Cardiac muscle cell (in vitro differentiated cells and primary cell): ENCODE data around the gene CENPP.

- RAMPAGE, long total RNA: no peak
- RRBS: no CpG with 5 or more reads among the region's 3 CpGs
Observed at GRCh38 chr9:90089154-90089495, 484.3 kb downstream of the GADD45G start.

DNA sequence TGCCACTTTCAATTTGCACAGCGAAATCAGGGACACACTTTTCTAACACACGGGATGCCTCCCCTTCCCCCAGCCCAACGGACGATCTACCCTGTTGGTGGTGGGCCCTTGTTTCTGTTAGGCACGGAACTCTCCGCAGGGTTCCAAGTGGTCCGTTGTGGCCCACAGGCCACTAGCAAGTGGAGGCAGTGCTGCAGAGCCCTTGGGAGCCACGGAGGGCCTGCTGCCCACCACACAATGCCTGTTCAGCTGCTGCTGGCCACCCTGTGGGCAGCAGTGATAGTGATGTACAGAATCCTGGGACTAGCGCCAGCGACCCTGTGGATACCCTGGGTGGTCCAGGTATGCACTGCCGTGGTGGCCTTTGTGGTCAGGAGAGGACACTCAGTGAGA lies 58.9 kb downstream of the DIRAS2 start:
- RAMPAGE, long total RNA: no peak
- RRBS: no CpG with 5 or more reads among the region's 11 CpGs

DNA sequence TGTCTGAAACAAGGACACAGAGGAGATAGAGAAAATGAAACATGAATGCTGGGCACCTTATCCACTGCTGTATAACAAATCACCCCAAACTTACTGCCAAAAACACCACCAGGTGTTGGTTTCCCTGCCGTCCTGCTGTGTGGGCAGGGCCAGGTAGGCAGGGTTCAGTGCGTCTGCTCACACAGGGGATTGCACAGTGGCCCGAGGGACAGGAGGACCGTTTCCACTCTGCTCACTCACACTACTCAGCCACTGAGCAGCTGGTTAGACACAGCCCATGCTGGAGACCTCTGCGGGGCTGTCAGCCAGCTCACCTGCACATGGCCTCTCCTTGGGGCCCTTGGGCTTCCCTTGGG lies 78.9 kb downstream of the SYK start:
- RAMPAGE, long total RNA: no peak
- RRBS: no CpG with 5 or more reads among the region's 5 CpGs

- RAMPAGE, long total RNA: no peak
- RRBS: no CpG with 5 or more reads among the region's 13 CpGs
Observed at GRCh38 chr9:90889986-90890688, 88.5 kb downstream of the SYK start.

DNA sequence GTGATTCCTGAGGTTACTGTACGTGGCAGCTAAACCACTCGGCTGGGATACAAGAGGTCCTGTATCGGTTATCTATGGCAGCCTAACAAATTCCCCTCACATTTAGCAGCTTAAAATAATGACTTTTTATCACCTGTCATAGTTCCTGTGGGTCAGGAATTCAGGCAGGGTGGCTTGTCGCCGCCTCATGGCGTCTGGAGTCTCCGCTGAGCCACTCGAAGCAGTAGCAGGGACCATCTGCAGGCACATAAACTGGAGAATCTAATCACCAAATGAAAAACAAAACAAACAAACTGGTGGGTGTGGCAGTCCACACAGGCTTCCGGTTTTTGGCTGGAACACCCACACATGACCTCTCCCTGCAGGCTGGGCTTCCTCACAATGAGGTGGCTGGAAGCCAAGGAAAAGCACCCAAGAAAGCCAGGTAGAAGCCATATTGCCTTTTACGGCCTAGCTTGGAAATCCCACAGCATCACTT lies 196.9 kb downstream of the SYK start:
- RAMPAGE, long total RNA: no peak
- RRBS: no CpG with 5 or more reads among the region's 10 CpGs

- RAMPAGE, long total RNA: no peak
- RRBS: no CpG with 5 or more reads among the region's 25 CpGs
Observed at GRCh38 chr9:91042822-91044031, 241.6 kb downstream of the SYK start.

DNA sequence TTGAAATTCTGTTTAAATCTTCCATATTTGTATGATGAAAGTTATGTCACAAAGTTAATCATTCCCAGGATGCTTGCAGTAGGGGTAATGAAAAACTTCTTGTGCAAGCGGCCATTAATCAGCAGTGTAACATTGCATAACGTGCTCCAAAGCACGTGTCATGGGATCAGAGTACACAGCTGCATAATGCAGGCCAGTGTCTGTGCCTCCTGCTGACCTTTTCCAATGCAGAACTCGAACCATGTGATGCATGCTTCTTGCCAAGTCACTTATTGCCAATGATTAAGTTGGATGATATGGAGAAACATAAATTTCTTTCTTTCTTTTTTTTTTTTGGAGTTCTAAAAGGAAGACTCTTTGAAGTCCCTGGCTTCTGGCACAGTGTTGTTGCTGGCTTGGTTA lies 164.5 kb downstream of the AUH start:
- RAMPAGE, long total RNA: no peak
- RRBS: no CpG with 5 or more reads among the region's 4 CpGs

GRCh38 chr9:91300159-91300661 lies 61.5 kb downstream of the AUH start:
- RAMPAGE, long total RNA: no peak

- RAMPAGE, long total RNA: no peak
- RRBS: no CpG with 5 or more reads among the region's 2 CpGs
Observed at GRCh38 chr9:91517608-91517816, 93.9 kb upstream of the NFIL3 start.

- RAMPAGE, long total RNA: no peak
- RRBS: no CpG with 5 or more reads among the region's 16 CpGs
Observed at GRCh38 chr9:91843577-91844123, 106.4 kb downstream of the ROR2 start.

GRCh38 chr9:91905898-91906554 lies 44.0 kb downstream of the ROR2 start:
- RAMPAGE, long total RNA: no peak
- RRBS: no CpG with 5 or more reads among the region's 12 CpGs

- RAMPAGE, long total RNA: no peak
- RRBS: no CpG with 5 or more reads among the region's 16 CpGs
Observed at GRCh38 chr9:92035553-92036577, 79.3 kb downstream of the SPTLC1 start.

- RAMPAGE, long total RNA: no peak
- RRBS: 2% methylated on average over 28 of the region's 57 CpGs
Observed at GRCh38 chr9:92325758-92326458, at the start of gene CENPP. CENPP (plus strand) TSS chr9:92325953.

DNA sequence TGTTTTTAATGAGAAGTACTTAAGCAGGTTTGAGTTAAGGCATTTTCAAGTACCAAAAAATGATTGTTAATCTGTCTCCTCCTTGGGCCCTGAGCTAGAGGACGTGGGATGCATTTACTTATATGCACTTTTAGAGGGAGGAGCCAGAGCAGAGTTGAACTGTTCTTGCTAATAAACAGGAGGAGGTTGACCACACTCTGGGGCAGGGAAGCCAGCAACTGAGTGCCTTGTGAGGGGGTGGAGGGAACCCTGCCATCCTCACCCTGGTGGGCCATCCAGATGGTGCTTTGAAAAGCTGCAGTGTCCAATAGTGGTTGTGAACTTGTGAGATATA lies 5.8 kb upstream of the OGN start:
- RAMPAGE, long total RNA: no peak
- RRBS: no CpG with 5 or more reads among the region's 1 CpG

DNA sequence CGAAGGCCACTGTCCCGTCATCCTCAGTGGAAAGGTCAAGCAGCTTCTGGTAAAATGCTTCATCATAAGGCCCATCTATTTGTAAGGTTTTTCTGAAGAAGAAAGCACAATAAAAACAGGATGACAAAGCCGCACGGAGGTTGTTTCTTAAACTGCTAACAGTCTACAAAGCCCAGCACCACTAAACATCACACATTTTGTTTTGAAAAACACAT lies 35.6 kb downstream of the IPPK start:
- RAMPAGE, long total RNA: no peak
- RRBS: no CpG with 5 or more reads among the region's 4 CpGs

GRCh38 chr9:92760200-92760633 lies 4.4 kb downstream of the BICD2 start:
- RAMPAGE, long total RNA: no peak
- RRBS: no CpG with 5 or more reads among the region's 7 CpGs

DNA sequence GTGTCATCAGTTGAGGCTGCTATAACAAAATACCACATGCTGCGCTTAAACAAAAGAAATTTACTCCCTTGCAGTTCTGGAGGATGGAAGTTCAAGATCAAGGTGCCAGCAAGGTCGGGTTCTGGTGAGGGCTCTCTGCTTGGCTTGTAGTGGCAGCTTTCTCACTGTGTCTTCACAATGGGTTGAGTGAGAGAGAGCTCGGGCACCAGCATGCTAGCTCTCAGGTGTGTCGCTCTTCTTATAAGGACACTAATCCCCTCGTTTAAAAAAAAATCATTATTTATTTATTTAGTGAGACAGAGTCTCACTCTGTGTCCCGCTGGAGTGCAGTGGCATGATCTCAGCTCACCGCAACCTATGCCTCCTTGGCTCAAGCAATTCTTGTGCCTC lies 25.1 kb upstream of the BICD2 start:
- RAMPAGE, long total RNA: no peak
- RRBS: no CpG with 5 or more reads among the region's 7 CpGs

DNA sequence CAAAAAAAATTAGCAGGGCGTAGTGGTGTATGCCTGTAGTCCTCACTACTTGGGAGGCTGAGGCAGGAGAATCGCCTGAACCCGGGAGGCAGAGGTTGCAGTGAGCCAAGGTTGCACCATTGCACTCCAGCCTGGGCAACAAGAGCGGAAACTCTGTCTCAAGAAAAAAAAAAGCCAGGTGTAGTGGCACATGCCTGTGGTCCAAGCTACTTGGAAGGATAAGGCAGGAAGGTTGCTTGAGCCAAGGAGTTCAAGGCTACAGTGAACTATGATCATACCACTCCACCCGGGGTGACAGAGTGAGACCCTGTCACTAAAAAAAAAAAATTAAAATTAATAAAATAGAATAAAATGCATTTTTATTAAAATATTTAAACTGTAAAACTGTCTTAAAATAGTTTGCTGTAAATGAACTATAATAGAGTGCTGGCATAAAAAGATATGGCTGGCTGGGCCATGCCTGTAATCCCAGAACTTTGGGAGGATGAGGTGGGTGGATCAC lies 35.9 kb downstream of the ZNF484 start:
- RAMPAGE, long total RNA: no peak
- RRBS: no CpG with 5 or more reads among the region's 5 CpGs

DNA sequence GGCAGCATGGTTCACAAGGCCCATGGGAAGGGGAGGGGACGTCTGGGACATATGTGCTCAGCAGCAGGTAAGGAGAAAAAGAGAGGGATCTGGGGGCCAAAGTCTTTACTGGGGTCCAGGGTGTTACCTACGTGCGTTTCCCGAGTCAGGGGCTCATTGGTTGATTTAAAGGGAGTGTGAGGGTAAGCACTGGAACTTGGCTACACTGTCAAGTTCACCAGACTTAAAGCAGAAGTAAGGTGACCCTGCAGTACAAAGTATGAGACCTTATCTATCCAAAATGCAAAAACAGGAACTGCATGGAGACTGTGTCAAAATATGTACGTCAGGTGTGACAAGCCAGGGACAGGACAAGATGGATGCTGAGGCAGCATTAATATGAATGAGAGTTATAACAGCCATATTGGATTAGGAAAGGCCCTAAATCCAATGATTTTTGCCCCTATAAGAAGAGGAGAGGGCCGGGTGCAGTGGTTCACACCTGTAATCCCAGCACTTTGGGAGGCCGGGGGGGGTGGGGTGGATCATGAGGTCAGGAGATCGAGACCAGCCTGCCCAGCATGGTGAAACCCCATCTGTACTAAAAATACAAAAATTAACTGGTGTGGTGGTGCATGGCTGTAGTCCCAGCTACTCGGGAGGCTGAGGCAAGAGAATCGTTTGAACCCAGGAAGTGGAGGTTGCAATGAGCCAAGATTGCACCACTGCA lies 15.3 kb upstream of the SUSD3 start:
- RAMPAGE, long total RNA: no peak
- RRBS: no CpG with 5 or more reads among the region's 10 CpGs

DNA sequence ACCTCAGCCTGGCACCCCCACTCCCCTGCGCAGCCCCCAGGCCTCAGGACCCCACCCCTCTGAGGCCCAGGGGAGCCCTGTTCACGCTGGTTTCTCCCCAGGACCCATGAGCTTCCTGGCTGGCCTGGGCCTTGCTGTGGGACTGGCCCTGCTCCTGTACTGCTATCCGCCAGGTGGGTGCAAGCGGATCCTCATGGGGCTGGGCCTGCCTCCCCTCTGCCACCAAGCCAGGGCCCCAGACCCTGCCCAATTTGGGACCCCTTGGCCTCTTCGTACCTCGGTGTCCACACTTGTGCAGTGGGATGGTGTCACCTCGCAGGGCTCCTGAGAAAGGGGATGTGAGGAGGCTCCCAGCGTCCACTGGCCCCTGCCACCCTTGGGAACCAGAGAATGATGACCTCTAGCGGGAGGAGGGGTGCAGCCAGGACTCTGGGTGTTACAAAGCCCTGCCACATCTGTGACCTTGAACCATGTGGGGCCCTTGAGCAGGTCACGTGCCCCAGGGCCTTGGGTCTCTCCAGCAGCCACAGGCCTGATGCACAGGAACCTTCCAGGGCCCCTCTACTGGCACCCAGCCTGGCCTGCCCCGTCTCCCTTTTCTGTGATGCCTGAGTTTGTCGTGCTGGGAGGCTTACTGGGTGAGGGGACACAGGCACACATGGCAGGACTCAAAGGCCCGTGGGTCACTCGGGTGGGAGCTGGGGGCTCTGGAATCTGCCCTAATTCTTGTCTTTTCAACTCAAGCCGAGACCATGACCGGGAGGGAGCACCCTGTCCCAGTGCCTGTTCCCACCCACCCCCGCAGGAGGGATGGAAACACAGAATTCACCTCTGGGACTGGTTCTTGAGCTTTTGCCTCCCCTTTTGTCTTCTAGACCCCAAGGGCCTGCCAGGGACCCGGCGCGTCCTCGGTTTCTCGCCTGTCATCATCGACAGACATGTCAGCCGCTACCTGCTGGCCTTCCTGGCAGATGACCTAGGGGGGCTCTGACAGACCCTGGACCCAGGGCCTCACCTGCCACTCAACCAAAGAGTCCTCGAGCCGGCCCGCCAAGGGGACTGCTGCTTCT lies 16.4 kb downstream of the CARD19 start:
- RAMPAGE, long total RNA: no peak
- RRBS: no CpG with 5 or more reads among the region's 27 CpGs